Peripheral blood mononuclear cell (primary cell): ENCODE measurements around a stretch of chr10.

DNA sequence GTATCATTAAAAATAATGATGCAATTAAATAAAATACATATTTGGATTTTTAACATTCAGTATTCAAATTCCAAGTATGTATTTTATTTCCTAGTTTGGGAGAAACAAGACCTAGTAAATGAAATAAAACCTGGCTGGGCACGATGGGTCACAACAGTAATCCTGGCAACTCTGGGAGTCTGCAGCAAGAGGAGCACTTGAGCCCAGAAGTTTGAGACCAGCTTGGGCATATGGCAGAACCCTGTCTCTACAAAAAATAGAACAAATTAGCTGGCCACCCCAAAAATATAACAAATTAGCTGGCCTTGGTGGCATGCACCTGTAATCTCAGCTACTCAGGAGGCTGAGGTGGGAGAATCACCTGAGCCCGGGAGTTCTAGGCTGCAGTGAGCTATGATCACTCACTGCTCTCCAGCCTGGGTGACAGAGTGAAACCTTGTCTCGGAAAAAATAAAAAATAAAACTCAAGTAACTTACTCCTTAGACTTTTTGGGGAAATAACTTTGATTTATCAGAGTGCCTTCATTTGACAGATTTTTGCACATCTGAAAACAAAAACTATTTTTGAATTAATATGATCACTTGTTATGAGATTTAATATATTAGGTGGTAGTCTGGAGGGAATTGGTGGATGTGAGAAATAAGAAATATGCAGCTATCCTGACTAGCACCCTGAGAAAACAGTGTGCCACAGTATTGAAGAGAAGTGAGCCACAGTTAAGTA, 61.7 kb downstream of the TAF3 start:
- PRO-cap, 8 experiments, result no peak in any of the 8 experiments

GRCh38 chr10:8044850-8045962, 9.3 kb upstream of the GATA3 start:
- PRO-cap, 8 experiments, result no peak in any of the 8 experiments

GRCh38 chr10:8053518-8054521, 668 bp upstream of the GATA3 start:
- PRO-cap, 8 experiments, result peak in 8 of 8 experiments; most common plus-strand start chr10:8053645 (in 5); most common minus-strand start chr10:8054365 (in 6)

DNA sequence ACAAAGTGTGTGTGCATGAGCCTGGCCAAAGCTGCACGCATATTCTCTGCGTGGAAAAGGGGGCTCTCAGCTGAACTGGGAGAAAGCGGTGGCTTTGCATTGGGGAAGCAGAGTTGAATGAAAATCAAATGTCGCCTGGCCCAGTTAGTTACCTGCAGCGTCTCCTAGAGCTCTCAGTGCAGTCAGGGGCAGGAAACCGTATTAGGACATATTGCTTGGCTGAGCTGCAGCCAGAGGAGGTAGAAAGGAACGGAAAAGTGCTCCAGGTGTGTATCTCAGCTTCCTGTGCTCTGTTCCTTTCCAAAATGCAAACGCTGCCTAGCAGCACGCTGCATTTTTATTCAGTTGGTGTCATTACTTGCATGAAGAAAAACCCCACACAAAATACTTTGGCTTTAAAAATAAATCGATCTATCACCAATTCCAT, 4.9 kb downstream of the GATA3 start:
- PRO-cap, 8 experiments, result no peak in any of the 8 experiments

- PRO-cap, 8 experiments, result no peak in any of the 8 experiments
Measured at GRCh38 chr10:8366088-8366775, 311.7 kb downstream of the GATA3 start.

DNA sequence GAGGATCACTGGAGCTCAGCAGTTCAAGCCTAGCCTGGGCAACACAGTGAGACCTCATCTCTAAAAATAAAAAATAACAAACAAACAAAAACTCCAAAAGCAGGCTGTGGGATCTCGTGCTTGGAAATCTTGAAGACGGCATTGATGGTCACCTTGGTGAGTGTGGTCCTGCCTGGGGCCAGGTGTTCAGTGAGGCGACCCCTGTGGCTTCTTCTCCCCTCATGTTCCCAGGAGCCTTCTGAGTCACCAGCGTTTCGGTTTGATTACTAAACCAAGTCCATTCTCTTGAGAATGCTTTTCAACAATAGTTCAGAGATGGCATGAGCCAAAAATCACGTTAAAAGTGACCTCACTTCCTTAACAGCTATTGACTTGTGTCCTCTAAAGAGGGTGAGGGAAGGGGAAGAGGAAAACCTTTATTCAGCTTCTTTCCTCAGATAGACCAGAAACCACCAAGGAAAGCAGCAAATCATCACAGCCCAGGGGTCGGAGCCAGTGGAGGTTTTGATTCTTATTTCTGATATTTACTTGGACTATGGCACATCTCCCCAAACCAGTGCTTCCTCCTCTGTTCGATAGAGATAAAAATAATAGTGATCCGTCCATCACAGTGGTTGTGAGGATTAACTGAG, 315.2 kb downstream of the GATA3 start:
- PRO-cap, 8 experiments, result no peak in any of the 8 experiments

DNA sequence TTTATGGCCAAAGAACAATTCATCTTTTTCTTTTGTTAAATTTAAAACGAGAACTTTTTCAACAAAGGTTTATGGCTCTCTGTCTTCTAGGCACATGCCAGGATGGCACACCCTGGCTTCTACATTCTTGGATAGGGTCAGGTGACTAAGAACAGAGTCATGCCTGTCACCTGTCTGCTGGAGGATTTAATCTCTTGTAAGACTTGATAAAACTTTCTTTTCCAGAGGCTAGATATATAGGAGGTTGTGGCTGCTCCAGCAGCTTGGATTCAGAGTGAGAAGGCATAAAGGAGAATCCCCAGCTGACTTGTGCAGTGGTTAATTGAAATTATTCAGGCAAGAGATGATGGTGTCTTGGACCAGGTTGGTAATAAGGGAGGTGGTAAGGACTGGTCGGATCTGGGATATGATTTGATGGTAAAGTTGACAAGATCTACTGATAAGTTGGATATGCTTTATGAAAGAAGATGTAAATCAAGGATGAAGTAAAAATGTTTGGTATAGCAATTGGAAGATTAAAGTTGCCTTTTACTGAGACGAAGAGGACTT, 915.5 kb downstream of the GATA3 start:
- PRO-cap, 8 experiments, result no peak in any of the 8 experiments

DNA sequence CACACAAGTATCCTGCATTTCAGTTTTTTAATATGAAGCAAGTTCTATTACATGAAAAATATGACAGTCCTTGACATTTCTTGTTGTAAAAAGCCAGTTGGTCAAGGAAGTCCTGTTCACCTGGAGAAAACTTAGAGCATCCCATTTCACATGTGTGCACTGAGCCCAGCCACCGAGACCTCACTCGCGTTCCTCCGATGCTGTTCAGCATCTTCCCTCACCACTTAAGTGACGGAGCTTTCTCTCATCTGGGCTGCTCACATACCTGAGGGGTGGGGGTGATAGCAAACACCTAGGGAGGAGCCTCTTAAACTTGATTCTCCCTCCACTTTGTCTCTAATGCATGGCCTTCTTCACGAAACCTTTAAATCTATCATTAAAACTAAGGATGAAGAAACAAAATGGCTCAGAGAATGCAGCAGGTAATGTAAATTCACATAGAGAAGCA, 950.2 kb downstream of the GATA3 start:
- PRO-cap, 8 experiments, result peak in 3 of 8 experiments; most common minus-strand start position 186 of the sequence (in 2)

DNA sequence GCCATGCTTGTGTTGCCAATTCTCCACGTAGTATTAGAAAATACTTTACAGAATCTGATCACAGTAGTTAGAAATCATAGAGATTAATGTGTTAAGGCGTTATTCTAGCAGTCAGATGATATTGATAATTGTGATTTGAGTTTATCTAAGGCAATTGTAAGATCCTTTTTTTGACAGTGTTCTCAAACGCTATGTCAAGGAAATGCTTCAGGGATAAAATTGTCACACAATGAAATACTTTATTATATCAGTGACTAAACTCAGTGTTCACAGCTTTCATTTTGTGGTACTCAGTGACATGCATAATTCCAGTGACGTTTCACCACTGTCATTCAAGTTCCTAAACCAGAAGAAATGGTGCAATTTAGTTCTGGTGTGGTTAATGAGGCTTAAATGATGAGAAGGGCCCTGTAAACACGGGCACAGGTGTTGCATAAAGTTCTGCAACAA, 1246.9 kb downstream of the GATA3 start:
- PRO-cap, 8 experiments, result no peak in any of the 8 experiments

DNA sequence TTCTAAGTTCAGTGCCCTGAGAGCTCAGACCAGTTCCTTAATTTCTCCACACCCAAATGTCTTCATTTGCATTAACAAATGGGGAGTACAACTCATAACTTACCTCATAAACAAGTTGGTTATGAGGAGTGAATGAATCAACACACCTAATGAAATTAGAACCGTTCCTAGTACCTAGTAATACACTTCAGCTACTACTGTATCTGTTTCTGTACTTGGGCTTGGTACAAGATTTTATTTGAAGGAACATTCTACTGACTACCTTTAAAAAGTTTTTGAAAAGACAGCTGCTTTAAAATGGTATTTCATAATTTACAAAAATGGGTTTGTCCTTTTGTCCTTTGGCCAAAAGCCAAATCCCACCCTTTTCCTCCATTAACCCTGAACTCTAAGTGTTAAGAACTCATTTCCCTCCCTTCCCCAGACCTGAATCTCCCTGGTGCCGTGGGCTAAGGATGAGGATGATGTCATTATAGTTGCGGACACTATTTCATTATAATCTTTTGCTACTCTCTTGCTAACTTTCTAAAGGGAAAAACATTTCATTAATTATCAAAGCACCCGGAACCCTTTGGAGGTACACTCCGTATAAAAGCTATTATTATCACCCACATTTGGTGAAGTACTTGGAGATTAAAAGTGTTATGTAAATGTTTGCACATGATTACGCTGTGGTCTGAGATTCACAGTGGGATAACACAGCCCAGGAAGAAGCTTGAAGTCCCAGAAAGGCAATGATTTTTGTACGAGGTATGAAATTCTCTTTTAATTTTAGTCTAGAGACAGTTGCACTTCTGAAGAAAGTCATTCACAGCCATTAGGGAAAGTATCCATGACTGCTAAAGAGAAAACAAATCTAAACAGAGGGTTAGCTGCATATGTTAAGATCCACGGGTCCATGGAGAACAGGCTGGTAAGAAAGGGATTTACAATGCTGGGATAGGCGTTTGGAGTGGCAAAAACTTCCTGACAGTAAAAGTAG, 221.2 kb upstream of the CELF2 start:
- PRO-cap, 8 experiments, result no peak in any of the 8 experiments

- PRO-cap, 8 experiments, result no peak in any of the 8 experiments
Measured at GRCh38 chr10:10797136-10797973, 220.3 kb upstream of the CELF2 start.

- PRO-cap, 8 experiments, result no peak in any of the 8 experiments
Measured at GRCh38 chr10:11085448-11085848, 67.8 kb downstream of the CELF2 start.

GRCh38 chr10:11088805-11089822, 71.4 kb downstream of the CELF2 start:
- PRO-cap, 8 experiments, result no peak in any of the 8 experiments

DNA sequence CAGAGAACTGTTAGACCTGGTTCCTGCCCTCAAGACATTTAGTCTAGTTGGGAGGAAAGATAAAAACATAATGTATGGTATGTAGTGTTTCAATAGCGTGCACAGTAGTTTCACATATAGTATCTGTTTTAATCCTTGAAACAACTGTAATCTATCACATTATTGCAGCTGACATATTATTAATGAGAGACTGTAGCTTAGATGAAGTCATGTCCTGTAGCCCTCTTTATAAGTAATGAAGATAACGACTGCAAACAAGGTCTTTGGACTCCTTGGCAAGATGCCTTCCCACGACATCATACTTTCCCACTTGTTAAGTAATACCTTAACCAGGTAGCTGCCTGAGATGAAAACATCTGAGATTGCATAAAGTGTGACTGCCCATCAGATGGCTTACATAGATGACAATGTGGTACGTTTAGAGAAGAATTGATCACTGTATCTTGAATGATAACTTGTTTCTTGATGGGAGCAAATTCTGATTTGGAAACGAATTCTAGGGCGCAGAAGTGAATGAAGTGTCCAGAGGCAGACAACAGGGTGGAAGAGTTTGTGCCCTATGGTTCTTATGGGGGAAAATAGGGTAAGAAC, 124.2 kb downstream of the CELF2 start:
- PRO-cap, 8 experiments, result peak in 1 of 8 experiments; most common minus-strand start position 237 of the sequence (in 1)

DNA sequence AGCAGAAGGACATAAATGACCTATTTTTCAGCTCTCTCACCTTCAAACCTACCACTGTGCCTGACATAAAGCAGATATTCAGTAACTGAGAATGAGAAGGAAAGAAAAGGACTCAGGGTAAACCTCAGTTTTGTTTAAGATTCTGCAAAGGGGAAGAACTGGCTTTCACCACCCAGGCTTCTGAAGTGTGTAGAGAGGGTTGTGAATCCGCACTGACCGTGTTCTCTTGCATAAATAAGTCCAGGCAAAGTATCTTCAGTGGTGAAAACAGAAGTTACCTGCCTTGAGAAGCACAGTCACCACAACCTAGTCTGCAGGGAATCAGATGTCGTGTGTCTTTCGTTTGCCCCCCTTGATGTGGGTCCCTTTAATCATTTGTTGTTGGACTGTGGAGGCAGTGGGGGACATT, 139.9 kb downstream of the CELF2 start:
- PRO-cap, 8 experiments, result no peak in any of the 8 experiments

DNA sequence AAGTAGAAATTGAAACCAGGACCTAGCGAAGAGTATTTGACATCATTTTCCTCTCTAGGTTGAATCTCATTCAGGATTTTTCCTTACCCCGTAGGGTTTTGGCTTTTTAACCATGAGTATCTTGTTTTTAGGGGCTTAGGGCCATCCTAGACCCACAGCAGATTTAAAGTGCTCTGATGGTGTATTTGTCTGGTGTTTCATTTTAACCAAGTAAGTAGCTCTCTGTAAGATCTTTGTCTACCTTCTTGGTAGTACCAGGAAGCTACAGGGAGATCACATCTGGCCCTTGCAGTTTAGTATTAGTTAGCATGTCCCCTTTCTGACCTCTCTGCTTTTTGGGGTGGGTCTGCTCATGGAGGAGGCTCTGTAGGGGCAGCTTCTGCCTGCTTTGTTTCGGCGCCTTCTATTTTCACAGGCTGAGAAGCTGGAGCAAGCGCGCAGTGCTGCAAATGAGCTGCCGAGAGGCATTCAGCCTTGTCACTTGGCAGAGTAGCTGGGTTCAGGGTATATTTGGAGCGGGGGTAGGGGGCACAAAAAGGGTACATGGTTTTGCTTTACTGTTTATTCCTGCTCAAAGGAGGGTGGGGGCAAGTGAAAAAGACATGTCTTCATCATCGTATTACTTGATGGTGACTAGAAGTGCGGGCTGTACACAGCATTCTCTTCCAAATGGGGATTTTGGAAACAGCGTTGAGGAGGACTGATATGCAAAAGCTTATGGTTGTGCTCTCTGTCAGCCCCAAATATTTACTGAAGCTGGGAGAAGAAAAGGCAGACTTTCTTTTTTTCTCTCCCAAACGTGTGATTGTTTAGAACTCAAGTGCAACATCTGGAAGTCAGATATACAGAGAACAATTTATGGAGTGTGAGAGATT, 146.3 kb downstream of the CELF2 start:
- PRO-cap, 8 experiments, result peak in 2 of 8 experiments; most common plus-strand start position 331 of the sequence (in 2); most common minus-strand start position 170 of the sequence (in 1)

DNA sequence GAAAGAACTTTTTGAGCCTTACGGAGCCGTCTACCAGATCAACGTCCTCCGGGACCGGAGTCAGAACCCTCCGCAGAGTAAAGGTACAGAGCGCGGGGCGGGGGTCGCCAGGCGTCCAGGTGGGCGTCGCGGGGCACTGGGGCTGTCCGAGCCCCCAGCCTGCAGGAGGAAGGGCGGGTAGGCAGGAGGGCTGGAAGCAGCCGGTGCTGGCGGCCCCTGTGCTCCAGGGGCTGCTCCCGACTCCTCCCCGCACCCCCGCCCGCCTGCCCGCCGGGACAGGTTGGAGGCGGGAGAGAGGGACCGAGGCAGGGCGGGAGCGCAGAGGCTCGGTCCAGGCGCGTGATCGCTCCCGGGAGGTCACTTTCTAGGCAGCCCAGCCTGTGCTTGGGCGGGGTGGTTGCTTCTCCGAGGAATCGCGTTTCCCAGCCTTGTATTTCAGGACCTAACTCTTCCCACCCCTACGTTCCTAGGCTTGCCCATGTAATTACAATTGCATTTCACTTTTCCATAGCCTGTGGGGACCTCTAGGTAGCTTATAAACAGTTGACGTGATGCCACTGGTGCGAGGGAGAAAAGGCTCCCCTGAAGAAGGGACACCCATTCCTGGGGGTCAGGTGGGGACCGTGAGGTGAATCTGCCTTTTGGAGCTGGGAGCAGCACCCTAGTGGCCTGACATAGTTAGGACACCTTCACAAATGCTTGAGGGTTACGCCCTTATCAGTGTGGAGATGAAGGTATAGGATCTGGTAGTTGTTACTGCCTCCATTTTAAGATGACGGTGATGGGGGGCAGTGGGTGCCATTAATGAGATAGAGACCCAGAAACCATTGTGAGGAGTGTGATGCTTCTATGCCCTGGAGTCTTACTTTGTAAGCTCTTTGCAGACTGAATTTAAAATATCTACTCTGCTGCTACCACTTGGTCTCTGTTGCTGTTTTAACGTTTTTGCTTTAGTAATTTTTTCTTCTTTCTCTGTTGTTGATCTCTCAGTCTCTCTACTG, 148.2 kb downstream of the CELF2 start:
- PRO-cap, 8 experiments, result peak in 8 of 8 experiments; most common plus-strand start position 773 of the sequence (in 3); most common minus-strand start position 636 of the sequence (in 3)

DNA sequence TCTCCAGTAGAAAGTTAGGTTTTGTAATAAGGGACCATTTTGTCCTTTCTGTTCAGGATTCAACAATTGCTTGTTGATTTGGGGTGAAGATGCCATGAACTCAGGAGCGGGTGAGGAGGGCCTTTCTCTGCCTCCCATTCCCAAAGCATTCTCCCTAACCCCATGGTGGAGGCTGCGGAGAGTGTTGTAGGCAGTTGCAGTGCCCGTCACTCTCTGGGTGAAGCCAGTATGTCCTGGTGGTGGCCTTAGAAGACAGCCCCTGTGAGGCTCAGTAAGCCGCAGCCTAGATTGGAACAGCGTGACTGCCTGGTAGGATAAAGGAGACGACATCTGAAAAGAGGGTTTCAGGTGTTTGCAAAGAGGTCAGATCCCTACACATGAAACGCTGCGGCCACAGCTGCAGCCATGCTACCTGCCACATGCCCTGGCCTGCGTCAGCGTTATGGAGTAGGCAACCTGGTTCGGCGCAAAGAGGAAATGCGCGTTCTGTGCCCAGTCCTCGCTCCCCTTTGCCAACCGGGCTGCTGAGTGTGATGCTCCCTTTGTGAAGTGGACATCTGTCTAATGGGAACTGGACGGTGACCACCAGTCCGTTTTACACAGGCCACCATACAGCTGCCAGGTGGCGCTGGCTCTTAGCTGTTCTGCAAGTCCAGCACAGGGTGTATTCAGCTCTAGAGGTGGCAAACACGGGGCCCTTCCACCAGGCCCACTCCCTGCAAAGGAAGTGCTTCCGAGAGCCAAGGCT, 160.2 kb downstream of the CELF2 start:
- PRO-cap, 8 experiments, result peak in 1 of 8 experiments; most common plus-strand start position 457 of the sequence (in 1)

- PRO-cap, 8 experiments, result peak in 2 of 8 experiments; most common plus-strand start chr10:11227444 (in 2); most common minus-strand start chr10:11227347 (in 2)
Measured at GRCh38 chr10:11227063-11228031, 209.7 kb downstream of the CELF2 start.

DNA sequence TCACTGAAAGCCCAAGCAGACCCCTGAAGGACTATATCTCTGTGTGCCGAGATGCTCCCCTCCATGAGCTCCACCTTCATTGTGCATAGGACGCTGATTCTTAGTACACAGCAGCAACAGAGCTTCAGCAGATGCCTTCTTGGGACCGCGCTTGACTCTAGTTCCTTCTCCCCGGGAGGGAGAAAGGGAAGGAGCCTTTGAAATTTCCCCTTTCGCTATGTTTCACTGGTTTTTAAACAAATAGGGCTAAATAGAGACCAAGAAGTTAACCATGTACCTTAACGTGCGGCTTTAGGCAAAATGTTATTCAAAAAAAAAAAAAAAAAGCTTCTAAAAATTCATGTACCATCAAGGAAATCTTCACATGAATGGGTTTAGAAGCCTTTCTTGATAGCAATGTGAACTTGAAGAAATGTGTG, 225.4 kb downstream of the CELF2 start:
- PRO-cap, 8 experiments, result no peak in any of the 8 experiments